ENCODE data around the genes TPR and RGS2.

DNA sequence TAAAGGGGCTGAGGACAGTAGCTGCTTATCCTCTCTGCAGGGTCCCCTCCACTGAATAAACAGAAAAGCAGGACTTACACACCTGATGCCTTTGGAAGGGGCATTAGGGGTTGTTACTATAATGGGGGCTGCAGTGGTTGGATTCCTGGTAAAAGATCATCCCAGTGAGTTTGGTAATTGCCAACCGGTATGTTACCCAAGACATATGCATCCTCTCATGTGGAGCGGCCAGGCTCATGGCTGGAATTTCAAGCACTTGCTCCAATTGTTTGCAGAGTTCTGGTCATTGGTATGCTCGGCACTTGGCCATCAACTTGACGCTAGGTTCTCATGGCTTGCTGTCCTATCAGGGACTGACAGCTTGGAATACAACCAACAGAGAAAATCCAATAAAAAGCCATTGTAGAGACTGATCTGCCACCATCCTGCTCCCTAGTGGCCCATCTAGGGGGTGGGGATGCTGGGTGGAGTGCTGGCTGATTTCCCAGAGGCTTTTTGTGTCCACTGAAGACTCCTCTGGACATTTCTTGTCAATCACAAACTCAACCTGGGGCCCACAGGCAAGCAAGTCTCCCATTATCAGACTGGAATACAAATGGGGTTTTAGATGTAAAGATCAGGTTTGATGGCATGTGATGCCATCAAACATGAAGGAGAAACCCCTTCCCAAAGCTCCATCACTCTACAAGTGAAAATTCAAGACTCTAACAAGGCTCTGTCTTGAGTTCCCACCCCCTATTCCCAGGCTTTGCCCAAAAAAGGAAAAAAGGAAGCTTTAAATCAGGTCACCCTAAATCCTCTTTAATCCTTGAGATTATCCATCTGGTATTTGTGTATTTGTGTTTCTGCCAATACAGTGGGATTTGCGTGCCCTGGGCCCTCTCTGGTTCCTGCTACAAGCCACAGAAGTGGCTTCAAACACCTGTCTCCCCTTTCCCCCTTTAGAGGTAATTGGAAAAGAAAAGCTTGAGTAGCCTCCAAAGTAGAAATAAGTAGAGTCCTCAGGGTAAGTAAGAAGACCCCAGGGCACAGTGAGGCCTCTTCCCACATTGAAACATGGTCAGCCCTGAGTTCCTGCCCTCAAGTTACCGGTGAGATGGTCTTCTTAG, 120.6 kb downstream of the EDEM3 start:
- PRO-cap, result no peak
CAGE:
- cytosol, long polyA minus RNA, result no peak
- cytosol, long polyA plus RNA, result no peak
- long polyA plus RNA, result no peak
- nucleus, long polyA minus RNA, result no peak
- nucleus, long polyA plus RNA, result no peak

GRCh38 chr1:184893653-184894174, 80.6 kb downstream of the NIBAN1 start:
- PRO-cap, result no peak
CAGE:
- cytosol, long polyA minus RNA, result no peak
- cytosol, long polyA plus RNA, result no peak
- long polyA plus RNA, result no peak
- nucleus, long polyA minus RNA, result no peak
- nucleus, long polyA plus RNA, result no peak

DNA sequence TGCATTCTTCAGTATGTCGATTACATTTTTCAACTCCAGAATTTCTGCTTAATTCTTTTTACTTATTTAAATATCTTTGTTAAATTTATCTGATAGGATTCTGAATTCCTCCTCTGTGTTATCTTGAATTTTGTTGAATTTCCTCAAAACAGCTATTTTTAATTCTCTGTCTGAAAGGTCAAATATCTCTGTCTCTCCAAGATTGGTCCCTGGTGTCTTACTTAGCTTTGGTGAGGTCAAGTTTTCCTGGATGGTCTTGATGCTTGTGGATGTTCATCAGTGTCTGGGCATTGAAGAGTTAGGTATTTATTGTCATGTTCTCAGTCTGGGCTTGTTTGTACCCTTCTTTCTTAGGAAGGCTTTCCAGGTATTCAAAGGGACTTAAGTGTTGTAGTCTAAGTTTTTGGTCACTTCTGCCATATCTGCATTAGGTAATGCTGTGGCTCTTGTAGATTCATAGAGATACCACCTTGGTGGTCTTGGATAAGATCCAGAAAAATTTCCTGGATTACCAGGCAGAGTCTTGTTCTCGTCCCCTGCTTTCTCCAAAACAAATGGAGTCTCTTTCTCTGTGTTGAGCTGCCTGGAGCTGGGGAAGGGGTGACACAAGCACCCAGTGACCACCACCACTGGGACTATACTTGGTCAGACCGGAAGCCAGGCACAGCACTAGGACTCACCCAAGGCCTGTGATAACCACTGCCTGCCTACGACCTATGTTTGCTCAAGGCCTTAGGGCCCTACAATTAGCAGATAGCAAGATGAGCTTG, 47.2 kb downstream of the NIBAN1 start:
- PRO-cap, result no peak
CAGE:
- cytosol, long polyA minus RNA, result no peak
- cytosol, long polyA plus RNA, result no peak
- long polyA plus RNA, result no peak
- nucleus, long polyA minus RNA, result no peak
- nucleus, long polyA plus RNA, result no peak

GRCh38 chr1:185303147-185303772, 13.8 kb downstream of the IVNS1ABP start:
- PRO-cap, result no peak
CAGE:
- cytosol, long polyA minus RNA, result no peak
- cytosol, long polyA plus RNA, result no peak
- long polyA plus RNA, result no peak
- nucleus, long polyA minus RNA, result no peak
- nucleus, long polyA plus RNA, result no peak

DNA sequence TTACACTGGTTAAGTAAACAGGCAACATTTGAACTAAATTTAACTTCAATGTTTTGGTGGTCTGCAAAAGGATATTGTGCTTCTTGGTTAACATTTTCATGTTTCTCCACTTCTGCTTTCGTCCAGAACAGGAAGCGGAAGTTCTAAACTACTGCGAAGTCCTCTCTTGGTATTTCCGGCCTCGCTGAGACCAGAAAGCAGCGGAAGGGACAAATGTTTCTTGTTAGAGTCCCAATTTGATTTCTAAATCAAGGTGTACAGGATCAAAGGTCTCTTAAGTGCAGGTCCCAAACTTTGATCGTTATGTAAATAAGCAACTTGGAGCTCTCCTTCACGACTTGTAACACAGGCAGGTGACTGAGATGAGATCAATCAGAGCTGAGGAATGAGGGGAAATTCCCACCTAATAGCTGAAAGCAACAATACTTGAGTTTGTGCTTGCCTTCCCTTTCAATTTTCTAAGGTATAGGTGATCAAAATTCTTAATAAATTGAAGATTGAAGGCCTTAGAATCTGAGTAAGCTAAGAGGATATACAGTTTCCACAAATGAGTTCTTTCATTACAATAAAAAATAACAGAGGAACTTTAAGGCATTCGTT, 40.1 kb upstream of the HMCN1 start:
- PRO-cap, result bidirectional peak, plus-strand start at position 187 of the sequence, minus-strand start at position 131 of the sequence
CAGE:
- cytosol, long polyA minus RNA, result no peak
- cytosol, long polyA plus RNA, result no peak
- long polyA plus RNA, result no peak
- nucleus, long polyA minus RNA, result no peak
- nucleus, long polyA plus RNA, result no peak

- PRO-cap, result no peak
CAGE:
- cytosol, long polyA minus RNA, result no peak
- cytosol, long polyA plus RNA, result no peak
- long polyA plus RNA, result no peak
- nucleus, long polyA minus RNA, result no peak
- nucleus, long polyA plus RNA, result no peak
Observed at GRCh38 chr1:185735349-185735966, 1.3 kb downstream of the HMCN1 start.

- PRO-cap, result no peak
CAGE:
- cytosol, long polyA minus RNA, result no peak
- cytosol, long polyA plus RNA, result no peak
- long polyA plus RNA, result no peak
- nucleus, long polyA minus RNA, result no peak
- nucleus, long polyA plus RNA, result no peak
Observed at GRCh38 chr1:185880817-185881358, 146.7 kb downstream of the HMCN1 start.

DNA sequence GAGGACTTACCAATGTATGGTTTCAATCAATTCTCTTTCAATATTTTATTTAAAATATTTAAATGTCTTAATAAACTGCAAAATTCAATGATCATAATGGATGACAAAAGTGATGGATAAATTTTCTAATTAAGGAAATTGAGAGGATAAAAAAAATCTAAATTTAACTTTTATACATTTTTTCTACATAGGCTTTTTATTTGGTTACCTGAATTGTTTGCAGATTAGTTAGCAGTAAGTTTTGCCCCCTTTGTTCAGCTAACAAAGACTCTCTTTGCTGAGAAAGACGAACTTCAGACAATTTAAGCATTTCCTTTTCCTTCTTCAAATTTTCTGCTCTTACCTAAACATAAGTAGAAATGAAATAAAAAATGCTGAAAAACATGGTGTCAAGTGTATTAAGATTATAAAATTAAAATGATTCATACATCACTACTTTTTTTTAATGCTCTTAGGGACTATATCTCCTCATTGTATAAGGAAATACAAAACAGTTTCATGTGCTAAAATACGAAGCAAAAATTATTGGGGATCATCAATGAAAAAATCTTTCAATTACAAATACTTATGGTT, 23.2 kb downstream of the TPR start:
- PRO-cap, result no peak
CAGE:
- cytosol, long polyA minus RNA, result no peak
- cytosol, long polyA plus RNA, result no peak
- long polyA plus RNA, result no peak
- nucleus, long polyA minus RNA, result no peak
- nucleus, long polyA plus RNA, result no peak

DNA sequence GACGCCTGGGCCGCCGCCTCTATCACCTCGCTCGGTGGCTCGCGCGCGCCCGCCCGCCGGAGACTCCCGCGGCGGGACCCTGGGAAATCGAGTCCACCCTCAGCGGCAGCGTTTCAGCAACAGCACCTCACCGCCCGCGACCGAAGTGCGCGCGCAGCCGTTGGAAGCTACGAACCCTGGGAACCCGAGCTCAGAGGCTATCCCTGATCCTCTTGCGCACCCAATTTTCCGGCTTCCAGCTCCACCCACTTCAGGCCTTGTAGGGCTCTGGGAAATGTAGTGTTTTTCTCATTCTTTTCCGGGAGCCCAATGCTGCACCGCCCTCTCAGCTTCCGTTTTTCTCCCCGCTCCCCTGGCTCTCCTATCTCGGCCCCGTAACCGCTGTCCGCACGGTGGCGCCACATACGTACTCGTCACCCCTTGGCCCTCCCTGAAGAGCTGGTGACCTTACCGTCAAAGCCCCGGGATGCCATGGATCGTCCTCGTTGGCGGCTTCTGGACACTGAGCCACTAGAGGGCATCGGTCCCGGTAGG, at the start of gene TPR:
TPR (minus strand) TSS at position 146 of the 534 bp plus-strand sequence.
- PRO-cap, result bidirectional peak, plus-strand start at position 291 of the sequence, minus-strand start at position 147 of the sequence
CAGE:
- cytosol, long polyA minus RNA, result start-site peak on the minus strand centred at position 123 of the sequence, 52 bp wide, 672 reads
- cytosol, long polyA plus RNA, result start-site peak on the minus strand centred at position 119 of the sequence, 175 bp wide, 277 and 492 reads in 2 replicates
- long polyA plus RNA, result start-site peak on the minus strand centred at position 173 of the sequence, 283 bp wide, 1,901 and 1,888 reads in 2 replicates
- nucleus, long polyA minus RNA, result start-site peak on the minus strand centred at position 309 of the sequence, 564 bp wide, 4,723 reads; start-site peak on the plus strand centred at position 423 of the sequence, 44 bp wide, 69 reads
- nucleus, long polyA plus RNA, result start-site peak on the minus strand centred at position 212 of the sequence, 869 bp wide, 2,267 and 2,088 reads in 2 replicates

GRCh38 chr1:186637627-186638248, 42.5 kb downstream of the PTGS2 start:
- PRO-cap, result no peak
CAGE:
- cytosol, long polyA minus RNA, result no peak
- cytosol, long polyA plus RNA, result no peak
- long polyA plus RNA, result no peak
- nucleus, long polyA minus RNA, result no peak
- nucleus, long polyA plus RNA, result no peak

DNA sequence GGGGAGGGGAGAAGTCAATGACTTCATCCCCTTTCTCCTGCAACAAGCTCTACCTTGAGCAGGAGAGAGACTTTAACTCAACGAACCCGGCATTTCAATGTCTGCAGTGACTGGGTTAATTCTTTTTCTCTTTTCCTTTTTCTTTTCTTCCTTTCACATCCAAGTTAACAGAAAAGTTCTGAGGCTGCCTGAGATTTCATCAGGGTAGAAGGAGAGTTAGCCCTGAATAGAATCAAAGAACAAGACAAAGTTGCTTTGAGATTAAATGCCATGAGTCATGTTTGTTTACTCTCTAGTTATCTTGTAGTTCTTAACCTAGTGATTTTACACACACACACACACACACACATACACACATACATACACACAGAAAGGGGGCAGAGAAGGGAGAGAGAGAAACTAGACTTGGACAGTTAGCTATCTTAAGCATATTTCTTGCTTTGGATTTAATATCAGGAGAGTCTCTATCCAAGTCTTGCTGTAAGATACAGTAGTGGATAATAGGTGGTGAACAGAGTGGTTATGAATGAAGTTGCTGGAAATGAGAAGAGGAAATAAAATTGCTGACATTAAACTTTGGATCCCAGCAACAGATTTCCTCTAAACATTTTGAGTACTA, 19.8 kb downstream of the PLA2G4A start:
- PRO-cap, result no peak
CAGE:
- cytosol, long polyA minus RNA, result no peak
- cytosol, long polyA plus RNA, result no peak
- long polyA plus RNA, result no peak
- nucleus, long polyA minus RNA, result no peak
- nucleus, long polyA plus RNA, result no peak

- PRO-cap, result no peak
CAGE:
- cytosol, long polyA minus RNA, result no peak
- cytosol, long polyA plus RNA, result no peak
- long polyA plus RNA, result no peak
- nucleus, long polyA minus RNA, result no peak
- nucleus, long polyA plus RNA, result no peak
Observed at GRCh38 chr1:187408514-187408845, 579.7 kb downstream of the PLA2G4A start.

GRCh38 chr1:190443692-190443991, 34.0 kb downstream of the BRINP3 start:
- PRO-cap, result no peak
CAGE:
- cytosol, long polyA minus RNA, result no peak
- cytosol, long polyA plus RNA, result no peak
- long polyA plus RNA, result no peak
- nucleus, long polyA minus RNA, result no peak
- nucleus, long polyA plus RNA, result no peak

GRCh38 chr1:192715862-192716565, 80.1 kb downstream of the RGS13 start:
- PRO-cap, result no peak
CAGE:
- cytosol, long polyA minus RNA, result no peak
- cytosol, long polyA plus RNA, result no peak
- long polyA plus RNA, result no peak
- nucleus, long polyA minus RNA, result no peak
- nucleus, long polyA plus RNA, result no peak

DNA sequence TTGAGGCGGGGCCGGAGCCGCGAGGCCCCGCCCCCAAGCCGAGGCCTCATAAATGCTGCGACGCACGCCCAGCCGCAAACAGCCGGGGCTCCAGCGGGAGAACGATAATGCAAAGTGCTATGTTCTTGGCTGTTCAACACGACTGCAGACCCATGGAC, at the start of gene RGS2:
RGS2 (plus strand) TSS at position 75 of the 158 bp plus-strand sequence.
- PRO-cap, result bidirectional peak, plus-strand start at position 77 of the sequence, minus-strand start outside the sequence
CAGE:
- cytosol, long polyA minus RNA, result no peak
- cytosol, long polyA plus RNA, result start-site peak on the plus strand centred at position 91 of the sequence, 33 bp wide, 67 and 73 reads in 2 replicates
- long polyA plus RNA, result start-site peak on the plus strand centred at position 78 of the sequence, 7 bp wide, 30 and 38 reads in 2 replicates
- nucleus, long polyA minus RNA, result start-site peak on the plus strand centred at position 78 of the sequence, 7 bp wide, 129 reads
- nucleus, long polyA plus RNA, result no peak

GRCh38 chr1:192936452-192937100, 122.6 kb downstream of the UCHL5 start:
- PRO-cap, result no peak
CAGE:
- cytosol, long polyA minus RNA, result no peak
- cytosol, long polyA plus RNA, result no peak
- long polyA plus RNA, result no peak
- nucleus, long polyA minus RNA, result no peak
- nucleus, long polyA plus RNA, result no peak

- PRO-cap, result no peak
CAGE:
- cytosol, long polyA minus RNA, result no peak
- cytosol, long polyA plus RNA, result no peak
- long polyA plus RNA, result no peak
- nucleus, long polyA minus RNA, result no peak
- nucleus, long polyA plus RNA, result no peak
Observed at GRCh38 chr1:193042701-193043361, 16.3 kb downstream of the UCHL5 start.

GRCh38 chr1:193313298-193313844, 127.0 kb upstream of the B3GALT2 start:
- PRO-cap, result no peak
CAGE:
- cytosol, long polyA minus RNA, result no peak
- cytosol, long polyA plus RNA, result no peak
- long polyA plus RNA, result no peak
- nucleus, long polyA minus RNA, result no peak
- nucleus, long polyA plus RNA, result no peak

GRCh38 chr1:193458408-193459069, 272.1 kb upstream of the B3GALT2 start:
- PRO-cap, result no peak
CAGE:
- cytosol, long polyA minus RNA, result no peak
- cytosol, long polyA plus RNA, result no peak
- long polyA plus RNA, result no peak
- nucleus, long polyA minus RNA, result no peak
- nucleus, long polyA plus RNA, result no peak

GRCh38 chr1:193569595-193570222, 383.3 kb upstream of the B3GALT2 start:
- PRO-cap, result no peak
CAGE:
- cytosol, long polyA minus RNA, result no peak
- cytosol, long polyA plus RNA, result no peak
- long polyA plus RNA, result no peak
- nucleus, long polyA minus RNA, result no peak
- nucleus, long polyA plus RNA, result no peak

All from endothelial cell of umbilical vein (primary cell).